Daoy (cell line): ENCODE measurements around a stretch of chr12.

DNA sequence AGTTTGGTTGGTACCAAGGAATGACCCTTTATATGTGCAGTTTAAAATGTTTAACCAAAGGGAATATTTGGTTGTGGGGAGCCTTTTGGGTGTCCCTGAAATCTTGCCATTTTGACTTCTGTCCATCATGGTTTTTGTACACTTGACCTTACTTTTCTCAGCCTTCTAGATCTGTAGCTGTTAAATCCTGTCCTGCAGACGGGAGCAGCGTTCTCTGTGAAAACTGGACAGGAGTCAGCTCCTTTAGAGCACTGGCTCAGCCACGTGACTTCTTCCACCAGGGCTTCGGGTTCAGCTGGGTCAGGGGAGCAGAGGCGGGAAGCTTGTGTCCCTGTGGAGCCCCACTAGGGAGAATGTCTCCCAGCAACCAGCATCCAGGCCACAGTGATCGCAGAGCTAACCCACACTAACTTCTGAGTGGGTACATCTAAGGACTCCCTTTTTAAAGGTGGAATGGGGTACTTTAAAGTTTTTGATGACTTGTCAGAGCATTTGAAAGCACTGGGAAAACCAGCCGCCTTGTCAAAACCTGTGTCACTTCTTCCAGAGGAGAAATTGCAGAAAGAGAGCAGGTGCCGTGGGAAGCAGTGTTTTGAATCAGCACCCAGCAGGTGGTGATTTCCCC lies 17.7 kb downstream of the DERA start:
- RAMPAGE, long total RNA, result no peak

DNA sequence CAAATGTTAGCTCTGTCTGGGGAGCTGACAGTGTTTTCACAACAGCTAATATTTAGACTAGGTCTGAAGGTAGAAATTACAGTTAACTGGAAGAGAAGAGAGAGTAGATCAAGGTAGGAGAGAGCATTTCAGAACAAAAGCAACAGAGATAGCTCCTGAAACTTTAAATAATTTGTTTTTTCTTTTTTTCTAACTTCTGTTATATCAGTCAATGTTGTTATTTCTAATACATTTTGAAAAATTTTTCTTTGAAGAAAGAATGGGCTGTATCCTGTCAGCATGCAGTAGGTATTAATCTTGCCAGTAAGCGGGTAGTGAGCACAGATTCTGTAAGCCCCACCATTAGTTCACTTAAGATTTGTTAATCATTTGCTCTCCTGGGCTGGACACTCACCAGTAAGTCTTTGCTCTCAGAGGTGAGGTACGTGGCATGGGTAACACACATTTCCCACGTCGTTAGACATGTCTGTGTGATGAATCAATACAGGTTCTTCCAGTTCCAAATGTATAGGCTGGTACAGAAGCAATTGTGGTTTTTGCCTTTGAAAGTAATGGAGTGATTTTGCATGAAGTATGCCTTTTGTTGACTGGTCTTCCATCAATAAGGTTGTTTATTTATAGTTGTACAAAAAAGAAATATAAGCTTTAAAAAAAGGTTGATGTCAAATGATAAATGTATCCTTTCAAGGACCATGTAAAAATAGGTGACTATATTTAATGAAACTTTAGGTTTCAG lies 45.2 kb downstream of the DERA start:
- RAMPAGE, long total RNA, result no peak

DNA sequence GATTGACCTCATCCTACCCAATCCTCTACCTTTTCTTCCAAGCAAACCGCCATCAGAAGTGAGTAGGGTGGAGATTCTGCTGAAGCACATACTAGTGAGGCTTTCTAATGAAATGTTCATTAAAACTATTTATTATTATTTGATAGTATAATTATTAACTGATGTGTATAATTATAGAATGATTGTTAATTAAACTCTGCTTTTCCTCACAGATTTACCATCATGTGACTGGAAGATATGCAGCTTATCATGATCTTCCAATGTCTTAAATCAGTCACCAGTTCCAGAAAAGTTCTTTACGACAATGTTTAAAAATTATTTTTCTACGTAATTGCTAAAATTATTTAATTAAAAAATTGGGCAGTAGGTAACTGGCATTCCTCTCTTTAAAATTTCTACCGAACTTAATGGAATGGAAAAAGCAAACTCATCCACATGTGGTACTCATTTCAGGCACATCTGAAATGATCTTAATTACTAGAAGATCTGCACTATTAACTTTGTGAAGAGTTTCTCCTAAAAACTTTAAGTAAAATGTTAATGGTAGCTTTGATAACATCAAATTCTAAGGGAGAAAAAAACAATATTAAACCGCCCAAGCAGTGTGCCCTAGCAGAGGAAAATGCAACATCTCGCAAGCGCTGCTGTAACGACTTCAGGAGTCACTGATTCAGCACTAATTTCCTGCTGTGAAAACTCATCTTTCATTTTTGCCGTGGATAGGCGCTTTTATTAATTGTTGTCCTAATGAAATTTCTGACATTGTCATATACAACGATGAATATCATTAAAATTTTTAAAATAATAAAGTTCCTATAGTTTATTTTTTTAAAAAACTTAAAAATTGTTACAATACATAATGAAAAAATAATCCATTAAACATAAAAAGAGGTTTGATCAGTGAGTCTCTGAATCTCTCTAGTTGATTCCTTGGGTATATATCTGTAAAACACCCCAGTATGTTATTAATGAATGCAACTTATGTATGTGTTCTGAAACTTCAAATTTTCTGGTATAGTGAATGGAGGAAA lies 125.7 kb downstream of the DERA start:
- RAMPAGE, long total RNA, result no peak

DNA sequence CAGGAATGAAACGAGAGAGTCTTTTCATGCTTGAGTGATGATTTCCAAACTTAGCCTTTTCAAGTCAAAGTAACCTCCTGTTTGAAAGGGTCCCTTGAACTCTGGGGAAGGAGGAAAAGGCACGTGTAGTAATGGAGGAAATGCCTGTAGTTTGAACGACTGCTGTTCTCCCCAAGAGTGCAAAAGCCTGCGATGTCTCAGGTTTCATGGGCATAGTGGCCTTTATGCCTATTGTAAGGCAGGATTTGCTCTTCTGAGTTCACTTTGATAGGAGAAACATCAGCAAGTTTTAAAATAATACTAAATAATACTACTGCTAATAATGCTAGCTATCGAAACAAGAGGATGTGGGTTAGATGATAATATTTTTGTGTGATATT lies 469 bp downstream of the MGST1 start:
- RAMPAGE, long total RNA, result no peak

DNA sequence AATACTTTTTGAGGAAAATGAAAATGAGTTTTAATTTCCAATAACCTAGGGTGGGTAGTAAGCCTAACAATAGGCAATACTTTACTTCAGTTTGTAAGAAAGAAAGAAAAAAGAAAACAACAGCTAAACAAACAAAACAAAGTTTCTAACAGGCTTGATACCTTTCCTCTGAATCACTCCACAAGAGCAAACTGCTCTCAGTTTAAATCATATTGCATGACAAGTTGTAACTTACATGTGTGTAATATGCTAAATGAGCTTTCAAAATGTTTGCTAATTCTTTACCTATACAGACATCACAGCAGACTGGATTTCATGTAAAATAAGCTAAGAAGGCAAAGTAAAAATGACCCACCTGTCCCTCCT lies 6.7 kb upstream of the LMO3 start:
- RAMPAGE, long total RNA, result no peak

- RAMPAGE, long total RNA, result no peak
These were observed 402.3 kb upstream of the LMO3 start for GRCh38 chr12:17008204-17008787.

DNA sequence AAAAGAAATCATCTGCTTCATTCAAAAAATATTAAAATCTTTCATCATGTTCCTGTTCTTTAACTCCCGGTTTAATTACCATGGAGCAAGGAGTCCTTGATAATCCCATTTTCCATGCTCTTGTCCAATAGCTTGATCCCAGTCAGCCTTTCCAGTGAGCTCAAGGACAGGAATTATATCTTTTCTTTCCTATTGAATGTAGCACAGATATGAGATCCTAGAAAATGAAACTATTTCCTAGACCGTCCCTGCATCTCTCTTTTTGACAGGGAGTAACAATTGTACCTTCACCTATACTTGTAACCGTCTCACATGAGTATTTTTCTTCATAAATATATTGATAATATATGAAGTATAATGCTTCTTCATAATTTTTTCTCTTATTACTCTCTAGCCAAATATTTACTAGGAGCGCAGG lies 35.6 kb downstream of the PIK3C2G start:
- RAMPAGE, long total RNA, result no peak

GRCh38 chr12:19066219-19066831 lies 63.2 kb upstream of the PLEKHA5 start:
- RAMPAGE, long total RNA, result no peak

DNA sequence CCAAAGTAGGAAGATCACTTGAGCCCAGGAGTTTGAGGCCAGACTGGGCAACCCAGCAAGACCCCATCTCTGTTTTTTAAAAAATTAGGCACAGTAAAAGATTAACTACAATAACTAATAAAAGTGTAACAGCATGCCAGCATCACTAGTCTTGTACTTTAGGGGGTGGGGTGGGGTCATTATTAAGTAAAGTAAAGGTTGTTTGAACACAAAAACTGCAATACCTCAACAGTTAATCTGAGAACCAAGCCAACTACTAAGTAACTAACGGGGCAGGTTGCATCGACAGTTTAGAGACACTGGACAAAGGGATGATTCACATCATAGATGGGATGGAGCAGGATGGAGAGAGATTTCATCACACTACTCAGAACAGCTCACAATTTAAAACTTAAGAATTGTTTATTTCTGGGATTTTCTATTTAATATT lies 119.6 kb downstream of the PLEKHA5 start:
- RAMPAGE, long total RNA, result no peak

DNA sequence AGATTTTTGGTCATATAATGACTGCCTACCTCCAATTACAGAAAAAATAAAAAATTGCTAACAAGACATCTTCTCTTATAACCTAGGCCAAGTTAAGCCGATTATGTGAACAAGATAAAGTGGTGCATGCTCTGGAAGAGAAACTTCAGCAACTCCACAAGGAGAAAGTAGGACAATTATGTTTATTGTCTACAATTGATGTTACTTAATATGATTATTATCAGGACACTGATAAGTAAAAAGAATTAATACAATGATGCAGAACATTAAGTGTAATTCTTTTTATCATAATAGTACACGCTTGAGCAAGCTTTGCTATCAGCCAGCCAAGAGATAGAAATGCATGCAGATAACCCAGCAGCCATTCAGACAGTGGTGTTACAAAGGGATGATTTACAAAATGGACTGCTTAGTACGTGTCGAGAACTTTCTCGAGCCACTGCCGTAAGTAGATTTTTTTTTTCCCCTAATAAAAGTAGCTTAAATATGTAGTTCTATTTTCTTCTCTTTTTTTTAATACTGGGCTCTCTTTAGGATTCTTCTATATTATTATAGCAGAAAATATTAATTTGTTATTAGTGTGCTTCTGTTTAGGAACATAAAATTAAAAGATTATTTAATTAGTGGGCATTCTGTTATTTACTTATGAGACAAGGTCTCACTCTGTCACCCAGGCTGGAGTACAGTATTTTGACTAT lies 116.9 kb upstream of the AEBP2 start:
- RAMPAGE, long total RNA, result no peak

DNA sequence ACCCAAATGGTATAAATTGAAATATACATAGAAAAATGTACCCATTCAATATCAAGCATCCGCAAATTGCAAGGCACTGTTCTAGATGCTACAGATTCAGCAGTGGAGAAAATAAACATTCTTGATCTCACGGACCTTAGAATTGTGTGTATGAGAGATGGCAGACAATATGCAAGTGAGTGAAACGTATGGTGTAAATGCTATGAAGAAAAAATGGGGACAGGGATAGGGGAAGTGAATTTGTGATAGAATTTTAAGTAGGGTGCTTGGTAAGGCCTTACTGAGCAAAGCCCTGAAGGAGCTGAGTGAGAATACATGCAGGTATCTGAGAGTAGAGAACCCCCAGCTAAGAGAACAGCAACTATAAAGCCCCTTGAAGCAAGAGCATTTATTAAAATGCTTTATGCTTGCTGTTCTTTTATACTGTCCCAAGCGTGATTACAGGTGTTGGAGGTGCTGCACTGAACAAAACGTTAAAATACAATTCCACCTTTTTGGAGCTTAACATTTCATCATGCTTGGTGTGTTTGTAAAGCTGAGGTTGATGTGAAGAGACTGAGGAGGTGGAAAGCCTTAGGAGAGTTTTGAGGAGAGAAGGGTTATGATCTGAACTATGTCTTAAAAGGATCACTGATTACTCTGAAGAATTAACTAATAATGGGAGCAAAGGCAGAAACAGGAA lies 87.6 kb downstream of the AEBP2 start:
- RAMPAGE, long total RNA, result no peak

- RAMPAGE, long total RNA, result no peak
These were observed 452.9 kb upstream of the PDE3A start for GRCh38 chr12:19915258-19915956.

- RAMPAGE, long total RNA, result no peak
These were observed 47.7 kb upstream of the PDE3A start for GRCh38 chr12:20320607-20320975.

DNA sequence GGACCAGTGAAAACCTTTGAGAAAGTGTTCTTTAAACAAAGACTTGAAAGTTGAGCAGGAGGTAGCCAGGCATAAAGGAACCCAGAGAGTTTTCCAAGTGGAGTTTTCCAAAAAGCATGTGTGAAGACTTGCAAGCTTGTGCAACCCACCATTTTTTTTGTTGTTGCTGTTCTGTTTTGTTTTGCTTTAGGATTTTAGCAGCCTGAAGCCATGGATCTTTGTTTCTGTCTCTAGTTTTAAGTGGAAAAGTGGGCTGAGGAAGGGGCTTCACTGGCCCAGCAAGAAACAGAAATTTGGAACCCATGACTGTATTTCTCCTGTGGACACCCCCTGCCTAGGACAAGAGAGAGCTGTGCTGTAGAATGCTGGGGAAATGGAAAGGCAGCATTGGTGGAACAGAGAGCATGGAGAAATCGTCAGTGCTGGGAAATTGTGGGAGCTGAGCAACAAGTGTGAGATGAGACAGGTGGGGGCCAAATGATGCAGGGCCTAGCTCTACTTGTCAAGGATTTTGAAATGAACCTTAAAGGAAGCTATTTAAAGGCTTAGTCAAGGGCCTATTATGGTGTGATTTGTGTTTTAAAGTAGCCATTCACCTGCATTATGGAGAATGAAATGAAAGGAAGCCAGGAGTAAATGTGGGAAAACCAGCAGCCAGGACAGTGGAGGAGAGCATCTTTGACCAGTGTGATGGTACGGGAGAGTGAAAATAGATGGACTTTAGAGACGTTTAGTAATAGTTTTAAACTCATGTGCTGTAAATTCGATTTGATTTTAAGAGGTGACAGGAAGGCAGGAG lies 45.0 kb downstream of the PDE3A start:
- RAMPAGE, long total RNA, result no peak

GRCh38 chr12:21456577-21457009 lies 19.1 kb downstream of the PYROXD1 start:
- RAMPAGE, long total RNA, result no peak

- RAMPAGE, long total RNA, result no peak
These were observed 25.8 kb downstream of the SPX start for GRCh38 chr12:21551843-21552290.

DNA sequence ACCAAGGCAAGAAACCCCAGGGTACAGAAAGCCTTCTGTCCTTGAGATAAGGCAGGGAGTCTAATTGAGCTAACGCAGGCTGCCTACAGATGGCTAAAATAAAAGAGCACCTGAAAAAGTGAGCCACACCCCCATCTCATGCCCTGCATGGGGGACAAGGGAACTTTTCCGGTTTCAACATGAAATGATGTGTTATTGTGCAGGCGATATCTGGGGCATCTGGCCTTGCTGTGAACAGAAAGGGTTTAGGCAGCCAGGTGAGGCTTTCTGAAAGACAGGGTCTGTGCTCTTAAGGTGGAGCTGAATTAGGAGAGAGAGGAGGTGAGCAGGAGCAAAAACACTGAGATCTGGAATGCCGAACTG lies 20.0 kb upstream of the LDHB start:
- RAMPAGE, long total RNA, result no peak

DNA sequence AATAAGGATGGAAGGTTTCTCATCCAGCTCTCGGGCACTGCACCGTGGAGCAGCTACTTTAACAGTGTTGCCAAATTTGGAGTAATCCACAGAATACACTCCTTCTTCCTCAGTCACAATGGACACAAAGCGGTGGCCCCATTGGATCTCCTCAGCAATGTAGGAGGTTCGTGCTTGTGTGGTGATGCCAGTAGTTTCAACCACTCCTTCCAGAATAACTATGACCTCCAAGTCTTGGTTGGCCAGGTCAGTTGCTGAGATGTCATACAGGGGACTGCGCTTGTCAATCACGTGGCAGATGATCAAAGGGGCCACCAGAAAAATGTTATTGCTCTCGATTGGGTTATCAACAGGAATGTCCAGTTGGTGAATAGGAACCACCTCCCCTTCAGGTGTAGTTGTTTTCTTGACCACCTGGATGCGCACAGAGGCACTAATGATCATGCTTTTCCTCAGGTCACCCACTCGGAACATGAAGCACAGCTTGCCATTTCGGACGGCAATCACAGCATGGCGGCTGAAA lies 8.5 kb downstream of the KCNJ8 start:
- RAMPAGE, long total RNA, result no peak

GRCh38 chr12:21773820-21774237 lies 677 bp downstream of the KCNJ8 start:
- RAMPAGE, long total RNA, result no peak

DNA sequence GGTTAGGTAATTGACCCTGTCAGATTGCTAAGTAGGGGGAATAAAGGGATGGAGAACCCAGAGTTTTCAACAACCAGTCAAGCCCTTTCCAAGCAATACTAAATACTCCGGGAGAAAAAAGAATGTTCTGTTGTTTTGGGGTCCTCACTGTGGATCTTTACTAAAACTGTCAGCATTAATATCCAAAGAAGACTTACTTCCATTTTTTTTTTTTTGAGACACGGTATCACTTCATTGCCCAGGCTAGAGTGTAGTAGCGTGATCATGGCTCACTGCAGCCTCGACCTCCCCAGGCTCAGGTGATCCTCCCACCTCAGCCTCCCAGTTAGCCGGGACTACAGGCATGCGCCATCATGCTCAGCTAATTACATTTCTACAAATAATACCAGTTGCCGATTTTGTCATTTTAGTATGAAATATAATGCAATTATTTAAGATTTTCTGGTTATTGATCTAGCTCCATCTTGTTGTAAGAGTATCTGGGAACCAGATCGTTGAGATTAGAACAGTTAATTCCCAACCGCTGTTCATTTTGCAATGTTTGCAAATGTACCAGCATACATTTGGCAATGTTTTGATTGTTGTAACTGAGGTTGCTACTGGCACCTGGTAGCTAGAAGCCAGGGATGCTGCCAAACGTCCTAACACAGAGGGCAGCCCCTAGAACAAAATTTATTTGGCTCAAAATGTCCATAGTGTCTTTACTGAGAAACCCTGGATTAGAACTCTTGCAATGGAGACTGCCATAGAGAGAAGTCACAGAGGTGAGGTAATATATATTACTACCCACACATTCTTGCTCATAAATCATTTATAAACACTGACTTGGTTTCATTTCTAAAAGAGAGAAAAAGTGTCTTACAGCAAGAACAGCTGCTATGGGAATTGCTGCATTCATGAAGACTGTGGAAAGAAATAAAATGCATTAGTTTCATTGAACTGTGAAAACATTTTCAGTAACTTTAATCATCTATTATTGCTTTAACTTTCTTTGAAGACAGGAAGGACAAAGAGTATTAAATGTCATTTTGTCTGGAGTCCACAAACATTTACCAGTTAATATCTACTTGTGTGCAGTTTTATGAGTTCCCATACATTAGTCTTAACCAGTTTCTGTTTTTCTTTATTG lies 46.4 kb downstream of the ABCC9 start:
- RAMPAGE, long total RNA, result no peak